Aortic smooth muscle cell (primary cell): ENCODE results near the gene CALU.

GRCh38 chr7:128361493-128362554 is 18.1 kb upstream of the RBM28 start:
- RRBS: 2% methylated on average over 37 of the region's 84 CpGs

GRCh38 chr7:128381574-128381773 is 28.3 kb downstream of the IMPDH1 start:
- RRBS: no CpG with 5 or more reads among the region's 9 CpGs

DNA sequence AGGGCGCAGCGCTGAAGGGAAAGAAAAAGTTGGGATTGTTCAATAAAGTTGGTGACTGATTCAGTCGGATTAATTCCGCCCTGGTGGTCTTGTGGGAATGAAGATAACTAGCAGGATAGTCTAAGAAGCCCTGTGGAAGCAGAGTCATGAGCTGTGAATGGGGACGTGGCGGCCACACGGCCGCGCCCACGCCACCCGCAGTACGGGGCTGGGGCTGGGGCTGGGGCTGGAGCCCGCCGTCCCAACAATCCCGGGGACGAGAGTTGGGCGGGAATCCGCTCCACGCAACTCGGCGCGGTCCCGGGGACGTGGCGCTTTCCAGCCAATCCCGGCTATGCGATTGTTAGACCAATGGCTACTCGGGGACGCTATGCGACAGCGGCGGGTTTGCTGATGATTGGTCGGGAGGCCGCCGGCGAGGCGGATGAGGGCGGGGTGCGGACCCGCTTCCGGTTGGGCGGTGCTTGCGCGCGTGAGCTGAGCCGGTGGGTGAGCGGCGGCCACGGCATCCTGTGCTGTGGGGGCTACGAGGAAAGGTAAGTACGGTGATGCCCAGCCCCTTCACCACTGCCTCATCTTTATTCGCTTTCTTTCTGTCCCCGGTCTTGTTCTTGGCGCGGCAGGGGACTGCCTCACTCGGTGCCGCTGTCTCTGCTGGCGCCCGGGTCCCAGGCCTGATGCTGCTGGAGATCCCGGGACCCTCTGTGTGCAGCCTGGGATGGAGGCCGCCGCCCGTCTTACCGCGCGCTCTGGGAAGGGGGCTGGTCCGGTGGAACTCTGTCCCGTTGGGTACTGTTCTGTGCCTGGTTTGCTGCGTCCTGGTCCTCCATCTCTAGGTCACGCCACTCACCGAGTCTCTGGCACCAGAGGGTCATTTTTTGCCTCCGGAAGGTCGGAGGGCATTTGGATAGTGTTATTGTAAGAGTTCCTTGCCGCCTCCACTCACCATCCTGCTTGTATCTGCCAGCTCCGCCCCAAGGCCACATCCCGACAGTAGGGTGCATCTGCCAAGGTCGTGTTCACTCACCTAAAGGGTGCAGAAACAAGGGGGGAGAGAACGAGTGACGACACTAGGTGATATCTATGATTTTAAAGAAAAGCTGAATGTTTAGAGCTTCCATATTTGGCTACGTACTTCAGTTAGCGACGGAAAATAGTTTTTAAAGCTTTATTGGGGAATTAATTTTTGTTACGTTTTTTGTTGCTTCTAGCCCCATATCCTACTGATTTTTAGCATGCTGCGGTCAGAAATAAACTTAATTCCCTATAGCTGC is at the start of gene CALU:
Gene CALU, plus strand, starts transcription at position 463 of the 1,274 bp plus-strand sequence.
- RRBS: 2% methylated on average over 44 of the region's 84 CpGs

DNA sequence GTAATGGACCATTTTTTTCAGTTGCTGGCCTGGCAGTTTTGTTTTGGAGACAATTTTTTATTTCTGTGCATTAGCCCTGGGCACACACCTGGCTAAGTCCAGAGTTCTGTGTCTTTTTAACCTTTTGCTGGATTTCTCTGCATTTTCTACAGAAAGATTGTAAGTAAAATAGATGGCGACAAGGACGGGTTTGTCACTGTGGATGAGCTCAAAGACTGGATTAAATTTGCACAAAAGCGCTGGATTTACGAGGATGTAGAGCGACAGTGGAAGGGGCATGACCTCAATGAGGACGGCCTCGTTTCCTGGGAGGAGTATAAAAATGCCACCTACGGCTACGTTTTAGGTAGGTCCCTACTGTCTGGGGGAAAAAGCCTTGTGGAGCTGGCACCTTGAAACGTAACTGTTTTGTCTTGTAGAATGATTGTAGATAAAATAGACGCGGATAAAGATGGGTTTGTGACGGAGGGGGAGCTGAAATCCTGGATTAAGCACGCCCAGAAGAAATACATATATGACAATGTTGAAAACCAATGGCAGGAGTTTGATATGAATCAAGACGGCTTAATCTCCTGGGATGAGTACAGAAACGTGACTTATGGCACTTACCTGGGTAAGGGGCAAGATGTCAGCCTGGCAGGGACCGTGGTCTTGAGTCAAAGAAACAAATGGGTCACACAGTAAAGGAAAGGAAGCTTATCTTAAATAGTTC is 15.1 kb downstream of the CALU start:
- RRBS: no CpG with 5 or more reads among the region's 17 CpGs

DNA sequence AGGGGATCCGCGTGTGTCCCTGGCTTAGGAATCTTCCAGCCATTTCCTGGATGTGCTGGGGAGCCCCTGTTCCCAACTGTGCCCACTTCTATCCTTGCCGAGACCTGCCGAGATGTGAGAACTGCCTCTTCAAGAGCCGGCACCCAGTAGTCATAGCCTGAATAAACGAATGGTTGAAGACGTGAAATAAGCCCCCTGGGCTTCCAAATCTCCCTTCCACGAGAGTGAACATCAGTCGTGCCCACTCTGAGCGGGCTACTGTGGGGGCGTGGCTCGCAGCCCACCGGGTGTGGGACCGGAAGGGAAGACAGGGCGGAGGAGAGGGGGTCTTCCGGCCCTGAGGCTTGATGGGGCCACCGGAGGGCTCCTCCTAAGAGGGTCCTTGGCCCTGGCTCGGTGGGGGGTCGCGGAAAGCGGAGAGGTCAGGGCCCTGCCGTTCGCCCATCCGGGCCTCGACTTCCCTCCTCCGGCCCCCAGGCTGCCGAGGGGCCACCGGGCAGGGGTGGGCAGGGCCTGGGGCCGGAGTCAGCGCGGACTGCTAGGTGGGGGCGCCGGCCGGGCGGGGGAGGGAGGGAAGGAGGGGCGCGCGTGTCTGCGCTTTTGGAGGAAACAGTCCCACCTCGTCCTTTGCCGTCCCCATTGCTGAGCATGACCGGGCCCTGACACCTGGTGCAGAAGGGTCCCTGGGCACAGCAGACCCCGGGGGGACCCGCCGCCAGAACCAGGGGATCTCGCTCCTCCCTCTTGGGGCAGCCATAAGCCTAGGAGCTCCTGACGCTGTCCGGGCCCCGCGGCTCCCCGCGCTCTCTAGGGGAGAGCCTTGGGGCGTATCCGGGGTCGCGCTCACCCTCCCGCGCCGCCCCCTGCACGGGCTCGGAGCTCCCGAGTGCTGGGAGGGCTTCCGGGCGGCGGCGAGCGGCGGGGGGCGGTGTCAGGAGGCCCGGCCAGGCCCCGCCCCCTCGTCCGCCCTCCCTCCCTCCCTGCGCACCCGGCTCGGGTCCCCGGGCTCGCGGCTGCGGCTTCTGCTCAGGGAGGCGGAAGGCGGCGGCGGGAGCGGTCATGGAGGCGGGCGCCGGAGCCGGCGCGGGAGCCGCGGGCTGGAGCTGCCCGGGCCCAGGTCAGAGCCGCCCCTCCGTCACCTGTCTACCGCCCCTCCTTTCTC is 952 bp upstream of the CCDC136 start:
- RRBS: 2% methylated on average over 60 of the region's 97 CpGs

- RRBS: no CpG with 5 or more reads among the region's 14 CpGs
Observed at GRCh38 chr7:128835210-128835626, 5.0 kb downstream of the FLNC start.

GRCh38 chr7:128836446-128837470 is 6.6 kb downstream of the FLNC start:
- RRBS: 90% methylated on average over 3 of the region's 26 CpGs

DNA sequence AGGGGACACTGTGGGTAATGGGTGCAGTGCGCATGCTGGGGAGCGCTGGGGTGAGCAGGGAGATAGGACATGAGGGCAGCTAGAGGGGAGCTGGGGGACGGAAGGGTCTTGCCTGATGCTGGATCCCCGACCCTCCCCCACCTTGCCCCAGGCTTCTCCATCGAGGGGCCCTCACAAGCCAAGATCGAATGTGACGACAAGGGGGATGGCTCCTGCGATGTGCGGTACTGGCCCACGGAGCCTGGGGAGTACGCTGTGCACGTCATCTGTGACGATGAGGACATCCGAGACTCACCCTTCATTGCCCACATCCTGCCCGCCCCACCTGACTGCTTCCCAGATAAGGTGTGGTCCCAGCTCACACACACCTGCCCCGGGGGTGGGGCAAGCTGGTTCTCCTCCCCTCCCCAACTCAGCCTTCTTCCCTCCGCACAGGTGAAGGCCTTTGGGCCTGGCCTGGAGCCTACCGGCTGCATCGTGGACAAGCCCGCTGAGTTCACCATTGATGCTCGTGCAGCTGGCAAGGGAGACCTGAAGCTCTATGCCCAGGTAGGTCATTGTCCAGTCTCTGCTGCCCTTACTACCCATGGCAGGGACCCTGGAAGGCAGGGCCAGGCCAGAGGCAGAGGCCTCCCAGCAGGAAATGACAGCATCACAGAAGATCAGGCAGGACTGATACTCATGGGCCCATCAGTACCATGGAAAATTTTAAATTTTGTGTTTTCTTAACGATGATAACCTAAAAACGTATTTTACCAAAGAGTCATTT is 11.0 kb downstream of the FLNC start:
- RRBS: 94% methylated on average over 2 of the region's 23 CpGs

DNA sequence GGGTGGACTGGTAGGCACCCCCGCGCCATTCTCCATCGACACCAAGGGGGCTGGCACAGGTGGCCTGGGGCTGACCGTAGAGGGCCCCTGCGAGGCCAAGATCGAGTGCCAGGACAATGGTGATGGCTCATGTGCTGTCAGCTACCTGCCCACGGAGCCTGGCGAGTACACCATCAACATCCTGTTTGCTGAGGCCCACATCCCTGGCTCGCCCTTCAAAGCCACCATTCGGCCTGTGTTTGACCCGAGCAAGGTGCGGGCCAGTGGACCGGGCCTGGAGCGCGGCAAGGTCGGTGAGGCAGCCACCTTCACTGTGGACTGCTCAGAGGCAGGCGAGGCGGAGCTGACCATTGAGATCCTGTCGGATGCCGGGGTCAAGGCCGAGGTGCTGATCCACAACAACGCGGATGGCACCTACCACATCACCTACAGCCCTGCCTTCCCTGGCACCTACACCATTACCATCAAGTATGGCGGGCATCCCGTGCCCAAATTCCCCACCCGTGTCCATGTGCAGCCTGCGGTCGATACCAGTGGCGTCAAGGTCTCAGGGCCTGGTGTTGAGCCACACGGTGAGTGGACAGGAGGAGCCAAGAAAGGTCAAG is 14.6 kb downstream of the FLNC start:
- RRBS: 97% methylated on average over 7 of the region's 30 CpGs

- RRBS: 91% methylated on average over 5 of the region's 22 CpGs
Observed at GRCh38 chr7:128849136-128849649, 13.5 kb upstream of the ATP6V1F start.

- RRBS: no CpG with 5 or more reads among the region's 18 CpGs
Observed at GRCh38 chr7:128866572-128867234, 573 bp downstream of the ATP6V1FNB start.

- RRBS: no CpG with 5 or more reads among the region's 14 CpGs
Observed at GRCh38 chr7:128874495-128875111, 8.5 kb downstream of the ATP6V1FNB start.

DNA sequence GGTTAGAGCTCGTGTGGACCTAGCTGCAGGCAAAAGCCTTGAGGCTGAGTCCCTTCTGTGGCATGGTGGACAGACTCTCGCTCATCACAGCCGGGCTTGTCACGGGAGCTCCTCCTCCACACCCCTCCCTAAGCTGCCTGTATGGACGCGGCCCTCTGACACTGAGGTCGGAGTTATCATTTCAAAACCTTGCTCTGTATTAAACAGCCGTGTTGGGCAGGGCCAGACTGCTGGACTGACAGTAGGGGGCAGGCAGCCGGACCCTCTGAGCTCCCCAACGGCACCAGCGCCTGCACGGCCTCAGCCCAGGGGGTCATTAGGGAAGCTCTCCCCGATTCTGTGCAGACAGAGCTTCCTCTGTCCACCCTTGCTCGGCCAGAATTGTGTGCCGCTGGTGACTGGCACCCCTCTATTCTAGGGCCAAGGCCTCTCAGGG is 2.3 kb downstream of the IRF5 start:
- RRBS: no CpG with 5 or more reads among the region's 15 CpGs

DNA sequence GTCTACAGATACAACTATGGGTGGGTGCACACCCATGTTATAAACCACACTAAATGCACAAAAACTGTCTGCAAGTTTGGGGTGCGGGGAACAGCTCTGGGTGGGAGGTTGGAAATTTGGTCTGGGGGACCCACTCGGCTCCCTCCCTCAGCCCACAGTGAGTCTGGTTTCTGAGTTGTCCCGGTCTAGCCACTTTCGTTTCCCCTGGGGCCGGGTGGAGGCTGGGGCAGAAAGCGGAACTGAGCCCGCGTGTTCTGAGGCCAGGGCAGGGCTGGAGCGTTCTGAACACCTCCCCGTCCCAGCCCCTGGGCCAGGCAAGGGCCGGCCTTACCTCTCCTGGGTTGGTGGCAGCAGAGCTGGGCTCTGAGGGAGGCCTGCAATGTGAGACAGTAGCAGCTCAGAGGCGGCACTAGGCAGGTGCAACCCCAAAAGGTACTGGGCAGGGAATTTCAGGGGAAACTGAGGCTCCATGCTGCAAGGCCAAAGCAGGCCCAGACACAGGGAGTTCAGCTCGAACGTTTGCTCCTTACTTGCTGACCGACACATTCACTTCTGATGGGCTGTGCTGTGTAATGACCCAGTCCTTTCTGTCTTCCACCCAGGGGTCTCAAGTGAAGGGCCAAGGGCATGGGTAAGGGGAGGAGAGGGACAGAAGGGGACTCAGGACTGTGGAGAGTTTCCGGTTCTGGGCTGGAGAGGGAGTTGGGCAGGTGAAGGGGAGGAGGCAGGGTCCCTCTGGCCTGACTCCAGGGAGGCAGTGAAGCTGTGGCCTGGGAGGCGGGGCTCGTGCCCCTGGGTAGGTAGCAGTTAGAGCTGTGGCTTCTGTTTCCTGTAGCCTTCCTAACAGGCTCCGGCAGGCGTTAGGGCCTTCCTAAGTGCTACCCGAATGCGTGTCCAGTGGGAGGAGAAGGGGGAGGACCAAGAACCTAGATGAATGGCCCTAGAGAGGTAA is 3.0 kb downstream of the IRF5 start:
- RRBS: 47% methylated on average over 4 of the region's 22 CpGs

DNA sequence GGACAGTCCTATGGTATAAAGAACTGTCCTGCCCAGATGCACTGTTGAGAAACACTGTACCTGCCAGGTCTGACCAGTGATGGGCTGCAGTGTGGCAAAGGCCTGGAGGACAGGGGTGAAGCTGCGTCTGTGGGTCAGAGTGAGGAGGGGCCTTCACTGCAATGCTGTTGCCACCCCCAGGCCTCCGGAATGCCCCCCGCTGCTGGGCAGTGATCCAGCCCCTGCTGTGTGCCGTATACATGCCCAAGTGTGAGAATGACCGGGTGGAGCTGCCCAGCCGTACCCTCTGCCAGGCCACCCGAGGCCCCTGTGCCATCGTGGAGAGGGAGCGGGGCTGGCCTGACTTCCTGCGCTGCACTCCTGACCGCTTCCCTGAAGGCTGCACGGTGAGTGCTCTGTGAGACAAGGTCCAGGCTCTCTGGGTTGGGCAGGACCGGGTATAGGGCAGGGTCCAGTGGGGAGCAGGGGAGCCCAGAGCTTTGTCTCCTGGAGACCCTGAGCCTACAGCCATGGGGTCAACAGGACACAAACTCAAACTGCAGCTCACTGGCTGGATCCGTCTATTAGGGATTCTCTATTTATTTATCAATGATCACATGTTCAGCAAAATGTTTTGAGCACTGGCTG is 14.9 kb downstream of the SMO start:
- RRBS: 64% methylated on average over 4 of the region's 14 CpGs

GRCh38 chr7:129396837-129397411 is 37.3 kb upstream of the STRIP2 start:
- RRBS: no CpG with 5 or more reads among the region's 3 CpGs

DNA sequence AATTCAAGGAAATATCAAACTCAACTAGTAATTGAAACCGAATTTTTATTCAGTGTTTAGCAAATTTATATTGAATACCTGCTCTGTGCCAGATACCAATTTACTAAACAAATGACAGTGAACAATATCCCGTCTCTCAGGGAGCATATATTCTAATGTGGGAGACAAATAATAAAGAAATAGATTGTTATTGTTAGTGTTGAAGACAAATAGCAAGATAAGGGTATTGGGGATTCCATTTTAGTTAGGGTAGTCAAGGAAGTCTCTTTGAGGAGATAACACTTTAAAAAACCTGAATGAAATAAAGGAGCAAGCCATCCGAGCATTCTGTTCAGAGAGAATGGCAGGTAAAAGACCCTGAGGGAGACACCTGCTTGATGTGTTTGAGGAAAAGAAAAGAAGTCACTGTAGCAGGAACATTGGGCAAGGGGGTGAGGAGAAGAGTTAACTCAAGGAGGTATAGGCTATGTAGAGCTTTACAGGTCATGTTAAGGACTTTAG is 16.5 kb upstream of the STRIP2 start:
- RRBS: no CpG with 5 or more reads among the region's 3 CpGs

DNA sequence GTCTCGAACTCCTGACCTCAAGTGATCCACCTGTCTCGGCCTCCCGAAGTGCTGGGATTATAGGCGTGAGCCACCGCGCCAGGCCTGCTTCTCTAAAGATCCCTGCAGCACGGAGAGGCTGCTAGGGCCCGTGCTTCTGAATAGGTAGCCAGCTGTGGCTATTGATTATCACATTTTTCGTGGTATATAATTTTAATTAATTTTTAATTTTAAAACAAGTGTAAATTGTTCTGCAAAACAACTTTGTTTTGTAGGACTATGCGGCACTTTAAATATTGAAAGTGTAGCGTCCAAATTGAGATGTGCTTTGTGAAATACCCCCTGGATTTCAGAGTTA is 126.2 kb downstream of the UBE2H start:
- RRBS: no CpG with 5 or more reads among the region's 11 CpGs

DNA sequence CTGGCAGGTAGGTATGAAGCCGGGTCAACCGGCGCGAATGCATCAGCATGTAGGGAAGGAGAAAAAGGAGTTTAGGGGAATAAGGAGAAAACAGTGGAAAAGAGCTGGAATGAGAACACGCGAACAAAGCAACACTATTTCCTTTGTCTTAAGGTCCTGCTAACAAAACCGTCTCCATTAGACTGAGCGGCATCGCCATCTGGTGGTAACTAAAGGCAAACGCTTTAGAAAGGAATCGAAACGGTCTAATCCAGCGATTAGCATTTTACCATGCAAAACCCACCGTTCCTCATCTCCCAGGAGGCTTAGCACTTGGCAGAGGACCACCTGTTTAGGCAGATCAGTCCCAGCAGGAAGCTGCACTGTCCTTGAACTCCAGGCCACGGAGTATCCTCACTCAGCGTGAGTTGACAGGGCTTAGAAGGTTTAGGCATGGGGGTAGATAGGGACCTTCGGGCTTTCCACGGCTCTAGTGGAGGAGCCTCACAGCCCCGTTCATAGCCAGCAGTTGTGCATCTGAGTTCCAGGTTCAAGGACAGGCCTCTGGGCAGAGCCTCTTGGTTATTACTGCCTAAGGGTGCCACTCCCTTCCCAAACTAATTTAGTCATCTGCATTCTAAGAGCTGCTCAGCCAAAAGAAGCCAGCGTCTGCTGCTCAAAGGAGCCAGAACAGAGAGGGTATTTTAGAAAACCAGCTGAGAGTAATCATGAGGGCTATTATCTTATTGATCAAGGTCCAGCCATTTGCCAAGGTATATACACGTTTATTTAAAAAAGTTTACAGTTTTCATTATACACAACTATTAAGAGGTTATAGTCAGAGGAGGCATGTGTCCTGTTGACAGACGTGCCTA is 122.5 kb downstream of the UBE2H start:
- RRBS: no CpG with 5 or more reads among the region's 22 CpGs

DNA sequence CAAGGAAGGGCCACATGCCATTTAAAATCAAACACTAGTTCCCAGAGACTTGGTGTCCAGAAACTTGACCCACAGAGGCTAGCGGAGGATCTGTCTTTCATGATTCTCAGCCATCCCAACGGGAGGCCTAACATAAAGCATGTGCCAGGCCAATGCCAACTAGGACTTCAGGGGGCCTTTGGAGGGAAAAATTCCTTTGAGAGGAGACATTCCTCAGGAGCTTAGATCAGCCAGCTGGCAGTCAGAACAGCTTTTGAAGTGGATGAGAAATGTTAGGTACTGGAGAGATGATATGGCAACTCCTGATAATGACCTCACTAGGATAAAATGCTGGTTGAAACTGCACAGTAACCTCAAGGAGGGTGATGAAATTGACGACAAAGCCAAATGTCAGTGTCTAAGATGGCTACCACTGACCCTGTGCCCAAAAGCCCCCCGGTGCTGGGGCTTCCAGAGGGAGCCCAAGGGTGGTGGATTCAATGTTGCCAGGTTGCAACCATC is 121.4 kb downstream of the UBE2H start:
- RRBS: no CpG with 5 or more reads among the region's 4 CpGs